Trachea (tissue), 1 donor: ENCODE results near the gene PPIC.

- PRO-cap, result no peak
Measured at GRCh38 chr5:122500670-122501285, 188.7 kb downstream of the SNCAIP start.

- PRO-cap, result no peak
Measured at GRCh38 chr5:122844084-122844806, 1.2 kb upstream of the SNX24 start.

DNA sequence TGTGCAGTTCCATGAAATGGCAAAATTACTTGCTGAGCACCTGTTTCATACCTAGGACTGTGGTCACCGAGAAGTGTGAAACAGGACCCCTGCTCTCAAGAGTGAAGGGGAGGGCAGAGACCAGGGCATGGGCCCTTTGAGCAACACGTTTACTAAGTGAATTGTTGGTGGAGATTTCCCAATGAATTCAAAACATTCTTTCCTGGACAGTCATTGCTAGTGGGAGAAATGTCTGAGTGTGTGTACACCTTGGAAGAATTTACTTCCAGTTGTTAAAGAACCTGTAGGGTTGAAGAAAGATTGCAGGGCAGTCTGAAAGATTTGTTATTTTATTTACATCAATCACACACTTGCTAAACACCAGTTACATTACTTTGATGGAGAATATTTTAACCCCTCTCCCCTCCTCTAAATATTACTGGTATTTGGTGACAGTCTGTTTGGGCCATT, 819 bp downstream of the SNX24 start:
- PRO-cap, result no peak

DNA sequence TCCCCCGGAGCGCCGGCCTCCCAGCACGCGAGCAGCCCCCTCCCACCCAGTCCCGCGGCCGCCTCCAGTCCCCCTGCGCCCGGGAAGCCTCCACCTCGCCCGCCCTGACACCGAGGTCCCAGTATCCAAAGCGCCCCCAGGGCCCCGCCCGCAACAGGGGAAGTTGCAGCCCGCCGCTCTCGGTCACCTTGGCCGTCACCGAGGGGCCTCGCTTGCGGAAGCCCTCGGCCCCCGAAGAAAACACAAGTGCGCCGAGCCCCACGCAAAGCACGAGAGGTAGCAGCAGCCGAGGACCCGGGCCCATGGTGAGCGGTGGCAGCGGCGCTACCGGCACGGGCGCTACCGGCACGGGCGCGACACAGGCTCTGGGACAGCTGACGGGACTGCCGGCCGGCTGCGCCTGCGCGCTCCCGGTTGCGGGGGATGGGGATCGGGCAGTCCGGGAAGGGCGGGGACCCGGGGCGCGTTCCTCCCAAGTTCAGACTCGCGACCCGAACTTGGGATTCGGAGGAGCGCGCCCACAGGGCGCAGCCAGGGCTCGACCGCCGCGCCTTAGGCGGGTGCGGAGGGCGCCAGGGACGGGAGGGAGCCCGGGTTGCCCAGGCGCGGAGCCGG, at the start of gene PPIC:
Gene PPIC (minus strand): TSS at position 404 of the 615 bp plus-strand sequence.
- PRO-cap, result bidirectional peak, plus-strand start at position 503 of the sequence, minus-strand start at position 106 of the sequence

DNA sequence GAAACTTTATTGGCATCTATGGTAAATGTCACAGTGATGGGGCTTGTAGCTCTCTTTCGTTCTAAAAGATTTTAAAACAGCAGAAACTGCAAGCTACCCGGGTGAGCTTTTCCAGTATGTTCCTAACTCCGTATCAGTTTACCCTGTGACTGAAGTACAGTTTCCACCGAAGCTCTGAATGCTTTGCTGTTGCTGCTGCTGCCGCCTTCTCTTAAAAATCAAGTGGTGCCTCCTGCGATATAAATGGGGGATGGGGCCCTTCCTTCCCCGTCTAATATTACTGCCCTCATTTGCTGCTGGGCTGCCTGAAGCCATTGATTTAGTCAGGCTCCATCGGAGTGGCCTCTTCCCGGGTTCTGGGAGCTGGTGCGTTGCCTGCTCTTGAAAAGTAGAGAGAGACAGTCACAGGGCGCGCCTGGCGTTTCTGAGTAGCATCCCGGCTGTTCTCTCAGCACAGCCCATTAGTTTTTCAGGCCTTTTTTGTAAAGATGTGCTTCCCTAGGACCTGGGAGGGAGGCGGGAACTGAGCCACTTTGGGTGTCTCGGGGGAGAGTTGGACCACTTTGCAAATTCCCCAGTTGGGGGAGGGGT, 4.4 kb downstream of the PRDM6 start:
- PRO-cap, result no peak

GRCh38 chr5:123548272-123549018, 36.5 kb downstream of the CSNK1G3 start:
- PRO-cap, result no peak

GRCh38 chr5:124127561-124128375, 615.8 kb downstream of the CSNK1G3 start:
- PRO-cap, result no peak

DNA sequence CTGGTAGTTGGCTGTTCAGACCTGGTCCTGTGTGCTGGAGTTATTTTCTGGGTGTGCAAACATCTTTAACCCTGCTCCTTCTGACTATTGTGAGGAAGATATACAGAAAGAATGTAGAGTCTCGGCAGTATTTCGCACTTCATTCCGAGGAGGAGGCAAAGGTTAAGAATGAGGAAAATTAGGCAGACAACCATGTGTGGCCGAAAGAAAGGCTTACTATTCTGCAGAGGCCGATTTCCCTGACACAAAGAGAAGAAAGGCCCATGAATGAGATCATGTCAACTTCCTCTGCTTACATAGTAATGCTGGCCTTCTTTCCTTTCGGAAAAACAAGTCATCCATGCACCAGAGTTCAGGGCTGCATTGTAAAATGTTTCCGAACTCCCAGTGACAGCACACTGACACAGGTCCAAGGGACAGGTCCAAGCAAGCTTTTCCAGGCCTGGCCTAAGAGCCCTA, 141.0 kb downstream of the ZNF608 start:
- PRO-cap, result no peak

- PRO-cap, result no peak
Measured at GRCh38 chr5:124671124-124671630, 75.3 kb downstream of the ZNF608 start.

GRCh38 chr5:124749080-124749773, 2.8 kb upstream of the ZNF608 start:
- PRO-cap, result unidirectional peak, minus-strand start at chr5:124749368

DNA sequence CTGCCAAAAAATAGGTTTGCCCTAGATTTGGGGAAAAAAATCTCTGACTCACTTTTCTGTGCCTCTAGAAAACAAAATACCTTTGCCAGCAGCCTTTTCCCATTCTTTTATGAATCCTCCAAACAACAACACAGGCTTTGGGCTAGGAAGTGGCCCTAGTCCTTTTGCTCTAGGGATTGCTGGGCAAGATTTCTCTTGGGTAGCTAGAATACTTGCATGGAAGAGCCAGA, 37.4 kb upstream of the ZNF608 start:
- PRO-cap, result no peak

DNA sequence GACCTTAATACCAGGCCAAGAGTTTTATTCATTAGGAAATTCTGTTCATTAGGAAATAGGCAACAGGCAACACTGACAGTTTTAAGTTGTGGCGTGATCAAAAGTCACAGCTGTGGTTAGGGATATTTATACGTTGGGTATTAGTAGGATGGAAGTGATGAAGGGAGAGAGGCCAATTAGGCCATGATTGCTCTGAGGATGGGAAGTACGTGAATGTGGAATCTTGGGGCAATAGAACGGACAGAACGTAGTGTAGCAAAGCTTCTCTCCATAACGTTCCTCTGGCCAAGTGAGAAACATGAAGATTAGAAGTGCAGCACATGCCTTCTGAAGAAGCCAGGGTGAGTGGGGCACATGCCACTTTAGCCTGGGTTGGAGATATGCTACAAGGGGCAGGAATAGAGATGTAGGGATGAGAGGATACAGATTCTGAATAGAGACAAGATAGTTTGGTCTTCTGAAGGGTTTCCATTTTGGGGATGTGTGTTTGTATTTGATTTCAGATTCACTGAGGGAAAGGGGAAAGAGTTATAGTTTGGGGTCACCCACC, 290.2 kb upstream of the ZNF608 start:
- PRO-cap, result no peak

- PRO-cap, result no peak
Measured at GRCh38 chr5:125093741-125094195, 347.3 kb upstream of the ZNF608 start.

DNA sequence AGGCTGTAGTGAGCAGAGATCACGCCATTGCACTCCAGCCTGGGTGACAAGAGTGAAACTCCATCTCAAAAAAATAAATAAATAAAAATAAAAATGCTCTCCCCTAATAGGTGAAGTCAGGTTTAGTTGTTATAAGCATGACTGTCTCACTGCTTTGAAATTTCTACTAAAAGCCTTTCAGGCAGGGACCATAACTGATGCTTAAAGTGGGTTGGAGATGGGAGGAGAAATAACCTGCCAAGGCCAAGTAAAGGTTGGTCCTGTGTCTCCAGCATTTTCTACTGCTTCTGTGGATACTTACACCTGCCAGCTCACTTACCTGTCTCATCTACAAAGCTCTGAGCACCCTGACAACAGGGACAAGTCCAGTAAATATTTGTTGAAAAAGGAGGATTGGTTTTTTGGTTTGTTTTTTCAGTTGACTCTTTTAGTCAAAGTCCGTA, 38.5 kb downstream of the GRAMD2B start:
- PRO-cap, result no peak

DNA sequence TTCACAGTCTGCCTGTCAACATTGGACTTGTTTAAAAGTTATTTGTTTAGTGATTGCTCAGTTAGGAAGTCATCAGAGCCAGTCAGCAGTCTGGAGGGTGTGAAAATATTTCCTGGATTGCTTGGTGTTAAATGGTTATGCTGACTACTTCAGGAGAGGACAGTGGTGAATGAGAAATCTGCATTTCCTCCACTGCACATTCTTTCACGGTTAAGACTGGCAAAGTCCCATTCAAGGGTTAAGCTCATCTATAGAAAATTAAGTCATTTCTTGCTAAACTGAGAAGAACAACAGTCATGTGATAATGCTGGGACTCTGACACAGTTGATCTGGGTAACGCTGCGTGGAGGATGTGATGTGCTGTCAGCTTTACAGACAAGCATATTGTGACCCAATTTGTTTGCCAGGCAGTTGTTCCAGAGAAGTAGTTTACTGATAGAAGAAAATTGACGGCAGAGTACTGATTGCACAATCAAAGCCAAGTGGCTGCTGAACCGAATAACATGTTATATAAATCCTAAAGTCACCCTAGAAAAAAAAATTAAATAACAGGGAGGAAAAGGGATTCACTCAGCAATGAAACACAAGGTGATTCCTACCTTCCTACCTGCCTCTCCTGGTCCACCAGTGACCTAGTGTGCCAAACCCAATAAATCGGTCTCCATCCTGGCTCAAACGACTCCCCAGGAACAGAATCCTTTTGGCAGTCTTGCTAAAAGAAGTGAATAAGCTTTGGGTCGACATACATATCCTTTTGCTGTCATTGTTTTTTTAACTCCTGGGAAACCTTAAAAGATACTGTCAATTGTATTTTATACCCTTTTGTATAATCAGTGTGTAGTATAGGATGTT, 80.6 kb downstream of the GRAMD2B start:
- PRO-cap, result no peak

- PRO-cap, result no peak
Measured at GRCh38 chr5:127038528-127038959, 8.2 kb upstream of the MARCHF3 start.

- PRO-cap, result unidirectional peak, minus-strand start at chr5:127040850
Measured at GRCh38 chr5:127040679-127041402, 10.5 kb upstream of the MARCHF3 start.

GRCh38 chr5:127289860-127290450, 641 bp upstream of the MEGF10 start:
- PRO-cap, result no peak

- PRO-cap, result no peak
Measured at GRCh38 chr5:127961720-127962130, 121.8 kb upstream of the SLC12A2 start.

DNA sequence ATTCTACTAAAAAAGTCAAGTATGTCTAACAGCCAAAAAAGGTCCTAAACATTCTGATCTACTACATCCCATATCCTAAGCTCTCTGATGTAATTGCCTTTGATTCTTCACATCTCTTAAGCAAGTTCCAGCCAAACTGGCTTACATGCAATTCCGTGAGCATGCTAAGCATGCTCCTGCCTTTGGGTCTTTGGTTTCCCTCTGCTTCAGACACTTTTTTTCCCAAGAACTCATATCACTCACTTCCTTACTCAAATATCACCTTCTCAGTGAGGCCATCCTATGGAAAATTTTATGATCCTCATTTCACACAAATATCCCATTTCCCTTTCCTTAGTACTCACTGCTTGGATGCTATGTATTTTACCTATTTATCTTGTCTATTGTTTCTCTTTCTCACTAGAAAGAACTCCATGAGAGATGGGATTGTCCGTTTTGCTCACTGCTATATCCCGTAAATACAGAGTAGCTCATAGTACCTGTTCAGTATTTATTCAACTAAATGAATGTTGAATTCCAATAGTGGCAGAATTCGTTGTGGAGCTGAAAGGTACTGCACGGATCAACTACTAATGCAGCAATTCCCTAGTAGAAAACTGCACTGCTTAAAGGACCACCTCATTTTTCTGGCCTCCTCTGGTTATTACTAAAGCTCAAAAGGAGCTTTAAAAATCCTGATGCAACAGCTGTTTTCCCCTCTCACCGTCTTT, 2.2 kb upstream of the SLC12A2 start:
- PRO-cap, result no peak